Airway epithelial cell (primary cell): ENCODE measurements around a stretch of chr1.

- RAMPAGE, long total RNA, result no peak
Measured at GRCh38 chr1:40058999-40059738, 18.6 kb downstream of the CAP1 start.

- RAMPAGE, long total RNA, result no peak
Measured at GRCh38 chr1:40095786-40096350, 1.2 kb downstream of the PPT1 start.

DNA sequence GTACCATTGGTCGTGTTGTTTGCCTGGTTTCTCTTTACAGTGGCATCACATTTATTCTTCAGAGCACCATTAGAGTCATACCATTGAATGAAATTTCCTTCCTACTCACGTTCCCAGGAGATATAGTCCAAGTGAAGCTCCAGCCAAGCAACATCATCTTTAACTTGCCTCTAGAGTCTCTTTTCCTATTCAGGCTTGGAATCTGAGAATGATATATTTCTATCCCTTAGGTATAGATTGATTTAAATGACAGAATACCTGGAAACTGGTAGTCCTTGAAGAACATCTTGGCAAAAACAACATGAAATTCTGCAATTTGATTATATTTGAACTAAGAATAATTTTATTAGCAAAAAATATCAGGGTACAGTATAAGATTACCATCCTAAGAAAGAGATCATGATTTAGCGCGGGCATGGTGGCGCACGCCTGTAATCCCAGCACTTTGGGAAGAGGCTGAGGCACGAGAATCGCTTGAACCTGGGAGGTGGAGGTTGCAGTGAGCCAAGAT lies 28.1 kb downstream of the RLF start:
- RAMPAGE, long total RNA, result no peak

DNA sequence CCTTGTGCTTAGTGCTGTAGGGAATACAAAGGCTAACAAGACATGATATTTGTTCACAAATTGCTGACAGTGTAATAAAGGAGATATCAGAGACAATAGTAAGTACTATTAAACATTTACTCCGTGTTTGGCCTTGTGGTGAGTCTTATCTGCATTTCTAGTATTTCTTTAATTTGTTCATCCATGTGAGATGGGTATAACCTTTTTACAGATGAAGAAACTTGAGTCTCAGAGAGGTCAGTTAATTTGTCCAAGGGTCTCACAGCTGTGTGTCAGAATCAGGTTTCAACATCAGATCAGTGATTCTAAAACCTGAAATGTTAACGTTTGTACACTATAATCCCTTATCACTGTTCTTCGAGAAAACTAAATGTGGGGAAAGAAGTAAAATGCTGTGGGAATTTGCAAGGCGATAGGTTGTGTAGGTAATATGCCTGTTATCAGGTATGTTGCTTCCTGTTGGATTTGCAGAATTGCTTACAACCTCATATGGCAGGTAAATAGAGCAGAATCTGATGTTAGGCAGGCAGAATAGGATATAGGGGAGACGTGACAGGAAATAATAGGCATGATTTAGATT lies 38.2 kb downstream of the RLF start:
- RAMPAGE, long total RNA, result no peak

- RAMPAGE, long total RNA, result no peak
Measured at GRCh38 chr1:40344370-40345061, 27.4 kb upstream of the COL9A2 start.

- RAMPAGE, long total RNA, result no peak
Measured at GRCh38 chr1:40421067-40421800, 29.0 kb upstream of the ZFP69B start.

- RAMPAGE, long total RNA, result no peak
Measured at GRCh38 chr1:40450775-40450869, 346 bp downstream of the ZFP69B start.

- RAMPAGE, long total RNA, result no peak
Measured at GRCh38 chr1:40450870-40451441, 680 bp downstream of the ZFP69B start.

DNA sequence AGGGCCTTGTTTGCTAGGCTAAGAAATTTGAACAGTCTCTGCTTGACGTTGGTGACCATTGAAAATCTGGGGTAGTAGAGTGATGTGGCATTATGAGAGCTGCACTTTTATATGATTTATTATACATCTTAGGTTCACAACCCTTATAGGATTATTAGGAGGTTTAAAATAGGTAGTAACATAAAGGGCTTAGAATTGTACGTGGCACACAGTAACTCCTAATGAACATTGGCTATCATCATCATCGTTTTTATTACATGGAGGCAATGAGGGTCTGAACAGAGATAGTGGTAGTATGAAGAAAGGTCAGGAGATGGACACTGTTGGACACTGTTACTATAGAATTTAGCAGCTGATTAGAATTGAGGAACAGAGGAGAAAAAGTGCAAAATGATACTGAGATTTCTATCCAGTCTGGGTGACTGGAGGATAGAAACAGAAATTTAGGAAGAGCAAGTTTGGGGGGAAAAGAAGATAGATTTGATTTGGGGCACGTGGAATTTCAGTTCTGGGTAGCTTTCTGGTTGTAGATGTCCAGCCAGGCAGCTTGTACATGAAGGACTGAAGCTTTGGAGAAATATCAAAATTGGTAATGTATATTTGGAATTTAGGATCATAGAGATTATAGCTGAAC lies 25.1 kb downstream of the NFYC start:
- RAMPAGE, long total RNA, result no peak

DNA sequence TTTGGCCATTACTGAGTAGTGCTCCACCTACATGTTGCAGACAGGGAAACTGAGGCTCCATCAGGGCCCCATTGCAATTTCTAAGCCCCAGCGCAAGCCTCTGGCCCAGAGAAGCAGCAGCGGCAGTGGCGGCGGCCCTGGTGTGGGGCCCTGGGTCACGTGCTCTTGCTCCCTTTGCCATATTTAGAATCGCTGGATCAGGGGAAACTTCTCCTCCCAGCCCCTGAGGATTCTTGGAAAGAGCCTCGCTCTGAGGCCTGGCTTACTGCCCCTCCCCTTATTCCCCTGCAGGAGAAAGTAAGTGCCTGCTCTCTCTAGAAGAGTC lies 23.7 kb downstream of the KCNQ4 start:
- RAMPAGE, long total RNA, result no peak

- RAMPAGE, long total RNA, result no peak
Measured at GRCh38 chr1:40990329-40990861, 10.9 kb downstream of the CTPS1 start.

DNA sequence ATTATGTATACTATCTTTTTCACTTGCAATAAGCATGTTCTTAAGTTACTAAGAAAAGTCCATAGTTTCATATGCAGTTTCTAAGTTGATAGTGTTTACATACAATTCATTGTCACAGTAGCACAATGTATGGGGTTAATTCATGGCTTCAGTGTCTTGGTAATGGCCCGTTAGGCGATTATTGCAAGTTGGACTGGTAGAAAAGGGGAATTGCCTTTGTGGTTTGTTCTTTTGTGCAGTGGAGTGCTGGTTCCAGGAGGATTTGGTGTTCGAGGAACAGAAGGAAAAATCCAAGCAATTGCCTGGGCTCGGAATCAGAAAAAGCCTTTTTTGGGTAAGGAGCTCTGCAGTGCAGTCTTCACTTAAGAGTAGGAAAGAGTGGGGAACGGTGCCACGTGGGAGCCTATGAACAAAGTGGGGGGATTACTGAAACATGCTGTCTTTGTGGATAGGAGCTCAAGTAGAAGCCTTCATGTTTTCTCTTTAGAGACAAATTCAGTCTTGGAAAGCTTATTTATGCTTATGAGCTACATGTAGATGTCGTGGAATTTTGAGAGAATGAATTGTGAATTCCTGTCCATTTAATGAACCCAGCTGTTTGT lies 19.5 kb downstream of the SLFNL1 start:
- RAMPAGE, long total RNA, result no peak

DNA sequence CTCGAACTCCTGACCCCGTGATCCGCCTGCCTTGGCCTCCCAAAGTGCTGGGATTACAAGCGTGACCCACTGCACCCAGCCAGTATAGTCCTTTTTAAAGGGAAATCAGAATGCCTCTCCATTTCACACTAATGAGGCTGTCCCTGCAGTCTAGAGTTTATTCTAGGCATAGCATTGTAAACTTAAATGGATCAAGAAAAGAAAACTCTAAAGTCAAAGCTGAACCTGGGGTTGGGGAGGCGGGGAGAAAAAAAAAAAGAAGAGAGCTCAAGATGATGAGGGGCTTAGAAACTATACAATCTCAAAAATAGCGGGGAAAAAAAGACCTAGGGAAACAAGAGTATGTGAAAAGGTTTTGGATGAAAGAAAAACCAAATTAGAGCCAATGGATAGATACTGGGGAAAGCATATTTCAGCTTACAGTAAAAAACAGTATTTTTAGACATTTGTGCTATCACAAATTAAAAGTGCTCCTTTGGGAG lies 79.3 kb upstream of the SLFNL1 start:
- RAMPAGE, long total RNA, result no peak

GRCh38 chr1:41419416-41419753 lies 65.1 kb downstream of the EDN2 start:
- RAMPAGE, long total RNA, result no peak

- RAMPAGE, long total RNA, result no peak
Measured at GRCh38 chr1:41579980-41580819, 95.7 kb upstream of the EDN2 start.

DNA sequence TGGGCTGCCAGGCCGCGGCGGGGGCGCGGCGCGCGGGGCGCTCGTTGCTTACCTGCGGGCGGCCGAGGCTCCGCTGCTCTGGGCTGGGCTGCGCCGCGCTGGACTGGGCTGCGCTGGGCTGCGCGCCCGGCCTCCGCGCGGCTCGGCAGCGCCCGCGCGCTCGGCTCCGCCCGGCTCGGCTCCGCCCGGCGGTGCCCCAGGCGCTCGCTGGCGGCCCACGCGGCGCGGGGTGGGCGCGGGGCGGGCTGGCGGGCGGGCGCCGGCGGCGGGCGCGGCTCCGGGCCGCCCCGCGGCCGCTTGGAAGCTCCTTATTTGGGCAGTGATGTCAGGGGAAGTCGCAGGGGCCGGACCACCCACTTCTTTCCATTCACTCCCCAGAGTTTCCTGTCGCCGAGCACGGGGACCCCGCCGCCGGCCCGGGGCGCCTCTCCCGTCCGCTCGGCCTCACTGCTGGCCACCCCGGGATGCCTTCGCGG lies 177.6 kb upstream of the EDN2 start:
- RAMPAGE, long total RNA, result no peak

- RAMPAGE, long total RNA, result no peak
Measured at GRCh38 chr1:41665082-41665889, 180.8 kb upstream of the EDN2 start.

DNA sequence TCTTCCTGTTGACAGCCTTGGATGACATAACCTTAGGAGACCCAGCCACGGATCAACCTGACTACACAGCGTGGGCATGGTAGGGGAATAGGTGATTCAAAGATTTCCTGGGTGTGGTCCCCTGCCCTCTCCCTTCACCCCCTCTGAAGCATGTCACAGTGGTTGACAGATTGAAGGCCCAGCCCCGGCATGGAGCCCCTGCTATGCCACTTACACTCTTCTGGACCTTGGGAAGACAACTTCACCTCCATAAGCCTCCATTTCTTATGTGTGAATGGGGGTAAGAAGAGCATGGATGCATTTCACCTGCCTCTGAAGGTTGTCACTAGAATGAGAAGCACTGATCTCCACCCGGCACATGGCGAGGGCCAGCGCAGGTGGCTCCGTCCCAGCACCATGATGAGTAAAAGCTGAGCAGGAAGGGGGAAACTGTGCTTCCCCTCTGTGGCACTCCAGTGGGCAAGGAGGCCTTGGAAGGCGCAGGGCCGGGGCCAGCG lies 112.4 kb downstream of the HIVEP3 start:
- RAMPAGE, long total RNA, result no peak

DNA sequence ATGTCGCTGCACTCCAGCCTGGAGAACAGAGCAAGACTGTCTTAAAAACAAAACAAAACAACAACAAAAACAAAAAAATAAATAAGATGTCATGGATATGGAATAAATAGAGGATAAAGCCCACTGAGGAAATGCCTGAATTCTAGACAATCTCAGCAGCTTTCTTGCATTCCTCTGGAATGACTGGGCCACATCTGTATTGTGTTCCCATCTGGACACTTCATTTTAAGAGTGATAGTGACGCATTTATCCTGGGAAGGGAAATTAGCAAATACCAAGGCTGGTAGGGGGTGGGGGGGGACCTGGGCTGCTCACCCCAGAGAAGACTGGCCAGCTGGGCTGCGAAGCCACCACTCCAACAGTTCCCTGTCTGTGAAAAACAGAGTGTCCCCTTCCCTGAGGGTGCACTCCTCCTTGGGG lies 106.3 kb downstream of the HIVEP3 start:
- RAMPAGE, long total RNA, result no peak

DNA sequence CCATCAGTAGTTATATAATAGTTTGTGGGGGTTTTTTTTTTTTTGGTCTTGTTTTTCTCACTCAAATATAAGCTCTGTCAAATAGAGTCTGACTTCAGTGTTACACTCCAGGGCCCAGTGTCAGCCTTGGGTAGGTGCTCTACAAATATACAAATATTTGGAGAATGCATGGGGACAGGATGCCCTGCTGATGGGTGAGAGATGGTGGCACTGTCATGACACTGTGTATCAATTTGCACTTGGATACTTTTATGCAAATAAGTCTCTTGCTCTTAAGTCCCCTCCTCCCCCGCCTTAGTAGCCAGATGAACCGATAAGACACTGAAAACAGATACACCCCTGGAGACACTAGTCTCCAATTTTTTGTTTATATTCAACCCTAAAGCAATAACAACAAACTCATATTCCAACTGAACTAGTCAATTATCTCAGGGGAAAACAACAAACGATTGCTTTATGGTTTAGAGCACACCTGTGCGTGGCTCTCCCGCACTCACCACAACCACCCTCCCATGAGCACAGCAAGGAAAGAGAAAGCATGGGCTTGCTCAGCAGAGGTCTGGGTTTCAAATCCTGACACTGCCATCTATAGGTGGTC lies 50.5 kb downstream of the HIVEP3 start:
- RAMPAGE, long total RNA, result no peak